Aorta (tissue), 1 donor: Measurements from ENCODE around the gene ADGRL4.

- PRO-cap: no peak
These were observed at the start of gene ADGRL4 for GRCh38 chr1:79006498-79007013. ADGRL4 (minus strand) TSS chr1:79006730.

GRCh38 chr1:79705313-79705512, 698.7 kb upstream of the ADGRL4 start:
- PRO-cap: no peak

DNA sequence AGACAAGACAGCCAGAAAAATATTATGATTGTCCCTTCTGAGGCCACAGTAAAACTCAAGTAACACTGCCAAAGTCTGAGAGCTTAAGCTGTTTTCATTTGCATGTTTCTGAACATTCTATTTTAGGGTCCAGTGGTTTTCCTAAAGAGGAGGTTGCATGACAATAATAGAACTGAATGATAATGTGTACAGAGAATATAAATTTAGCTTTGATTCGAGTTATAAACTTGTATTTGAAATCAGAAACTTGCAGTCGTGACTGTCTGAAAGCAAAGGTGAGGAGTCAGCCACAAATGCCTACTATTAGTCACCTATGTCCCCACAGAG, 363.1 kb upstream of the ADGRL2 start:
- PRO-cap: no peak

DNA sequence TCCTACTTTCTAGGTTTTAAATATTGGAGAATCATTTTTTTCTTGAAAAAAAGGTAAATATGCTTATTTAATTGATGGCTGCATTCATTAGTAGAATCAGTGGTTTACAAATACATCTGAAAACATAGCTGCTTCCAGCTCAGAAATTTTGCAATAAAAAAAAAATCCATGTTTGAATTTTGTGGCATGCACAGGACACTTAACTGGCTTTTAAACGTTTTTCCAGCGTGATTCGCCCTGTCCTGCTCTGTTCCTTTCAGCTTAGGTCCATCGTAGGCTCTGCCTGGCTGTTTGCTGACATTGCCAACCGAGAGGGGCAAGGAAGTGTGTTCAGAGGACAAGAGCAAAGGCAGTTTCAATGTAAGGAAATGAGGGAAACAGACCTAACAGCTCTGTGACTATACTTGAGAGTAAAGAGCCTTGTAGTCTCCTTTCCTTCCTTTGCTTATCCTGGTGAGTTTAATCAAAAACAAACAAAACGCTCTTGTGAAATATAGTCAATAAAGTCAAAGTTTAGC, 941 bp upstream of the ADGRL2 start:
- PRO-cap: no peak

DNA sequence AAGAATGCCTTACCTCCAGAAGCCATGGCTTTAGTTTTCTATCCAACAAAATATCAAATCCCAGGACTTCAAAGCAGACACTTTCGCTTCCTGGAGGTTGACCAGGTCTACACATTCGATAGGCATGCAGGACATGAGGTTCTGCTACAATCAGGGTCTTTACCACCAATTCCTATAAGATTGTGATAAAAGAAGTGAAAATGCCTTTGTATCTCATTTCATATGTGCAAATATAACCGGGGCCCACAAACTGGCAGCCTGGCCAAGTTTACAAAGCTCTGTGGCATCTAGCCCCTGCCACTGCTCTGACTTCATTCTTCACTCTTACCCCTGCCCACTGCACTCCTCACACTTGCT, 65.4 kb downstream of the TTLL7 start:
- PRO-cap: no peak

DNA sequence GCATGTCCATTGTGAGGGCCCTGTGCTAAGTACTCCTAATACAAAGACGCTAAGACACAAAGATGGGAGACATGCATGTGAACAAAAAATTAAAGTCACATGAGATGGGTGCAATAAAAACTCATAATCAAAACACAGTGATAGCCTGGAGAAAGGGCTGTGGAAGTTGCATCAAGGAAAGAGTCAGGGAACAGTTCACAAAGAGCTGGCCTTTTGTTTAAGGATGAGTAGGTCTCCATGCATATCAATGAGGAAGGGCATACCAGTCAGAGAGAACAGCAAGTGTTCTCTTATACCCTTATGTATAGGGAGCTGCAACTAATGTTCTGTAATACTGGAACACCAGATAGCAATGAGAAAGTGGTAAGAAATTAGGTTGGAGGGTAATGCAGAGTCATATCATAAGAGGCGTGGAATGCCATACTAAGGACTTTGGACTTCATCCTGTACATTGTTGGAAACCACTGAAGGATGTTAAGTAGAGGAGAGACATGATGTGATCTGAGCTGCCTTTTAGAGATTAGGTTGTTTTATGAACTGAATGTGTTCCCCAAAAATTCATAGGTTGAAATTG, 46.8 kb upstream of the SAMD13 start:
- PRO-cap: no peak

GRCh38 chr1:84297869-84298674, 3.4 kb upstream of the SAMD13 start:
- PRO-cap: unidirectional peak, plus-strand start at chr1:84298540

- PRO-cap: no peak
These were observed 8.3 kb downstream of the DNASE2B start for GRCh38 chr1:84406527-84407000.

GRCh38 chr1:84433116-84433630, 34.9 kb downstream of the DNASE2B start:
- PRO-cap: no peak

GRCh38 chr1:84498055-84498711, 8.0 kb upstream of the SPATA1 start:
- PRO-cap: no peak

GRCh38 chr1:84693208-84693378, 2.8 kb upstream of the SSX2IP start:
- PRO-cap: no peak

DNA sequence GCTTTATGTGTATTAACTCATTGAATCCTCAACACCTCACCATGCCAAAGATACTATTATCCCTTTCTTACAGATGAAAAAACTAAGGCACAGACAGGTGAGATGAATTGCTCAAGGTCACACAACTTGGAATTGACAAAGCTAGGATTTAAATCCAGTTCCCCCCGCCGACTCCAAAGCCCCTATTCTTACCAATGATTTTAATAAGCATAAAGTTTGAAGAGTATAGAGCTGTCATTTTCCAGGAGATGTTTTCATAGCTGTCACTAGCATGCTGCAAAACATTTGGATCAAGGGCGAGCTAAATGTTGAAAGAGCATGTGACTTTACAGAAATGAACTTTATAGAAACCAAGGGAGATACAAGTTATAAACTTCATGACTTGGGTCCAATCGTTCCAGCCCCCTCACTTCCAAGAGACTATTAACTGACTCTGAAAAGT, 35.7 kb downstream of the LPAR3 start:
- PRO-cap: no peak

GRCh38 chr1:84998677-84999419, 1.9 kb upstream of the MCOLN2 start:
- PRO-cap: no peak

- PRO-cap: no peak
These were observed 1.0 kb downstream of the C1orf52 start for GRCh38 chr1:85258357-85258902.

DNA sequence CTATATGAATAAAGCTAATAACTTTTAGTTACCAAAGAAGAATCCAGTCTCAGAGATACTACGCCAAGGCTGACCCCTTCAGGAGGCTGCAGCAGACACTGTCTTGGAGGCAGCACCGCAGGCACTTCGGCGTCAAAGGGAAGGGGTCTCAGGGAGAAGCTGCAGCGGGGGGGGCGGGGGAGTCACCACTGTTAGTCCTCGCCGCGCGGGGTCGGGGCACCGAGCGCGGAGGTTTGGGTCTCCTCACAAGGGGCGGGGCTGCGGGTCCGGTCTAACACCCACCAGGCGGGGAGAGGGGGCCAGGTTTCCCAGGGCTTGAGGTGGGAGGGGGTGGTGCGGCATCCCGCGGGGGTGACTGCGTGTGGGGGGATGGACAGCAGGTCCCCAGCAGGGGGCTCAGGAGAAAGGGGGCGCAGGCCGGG, 548 bp downstream of the C1orf52 start:
- PRO-cap: no peak

DNA sequence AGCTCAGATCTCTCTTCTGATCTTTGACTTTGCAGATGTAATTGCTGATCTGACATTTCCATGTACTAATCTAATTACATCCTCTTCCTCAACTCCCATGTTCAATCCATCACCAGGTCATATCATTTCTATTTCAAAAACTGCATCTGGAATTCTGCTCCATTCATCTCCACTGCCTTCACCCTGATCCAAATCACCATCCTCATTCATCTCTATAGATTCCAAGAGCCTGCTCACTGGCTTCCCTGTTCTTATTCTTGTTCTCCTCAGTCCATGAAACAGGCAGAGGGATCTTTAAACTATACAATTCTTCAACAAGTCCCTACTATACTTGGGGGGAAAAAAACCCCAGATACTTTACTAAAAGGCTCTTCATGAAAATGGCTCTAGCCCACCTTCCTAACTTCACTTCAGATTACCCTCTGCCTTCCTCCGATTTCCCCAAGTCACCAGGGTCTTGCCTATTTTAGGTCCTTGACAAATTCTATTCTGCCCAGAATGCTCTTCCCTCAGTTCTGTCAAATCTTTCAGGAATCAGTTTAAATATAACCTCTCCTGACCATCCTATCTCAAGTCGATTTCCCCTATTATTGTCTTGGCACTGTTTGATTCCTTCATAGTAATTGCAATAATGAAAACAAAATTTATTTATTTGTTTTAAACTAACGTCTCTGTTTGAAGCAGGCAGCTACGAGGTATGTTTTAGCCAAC, 2.7 kb downstream of the BCL10 start:
- PRO-cap: no peak

- PRO-cap: no peak
These were observed 7.1 kb upstream of the BCL10 start for GRCh38 chr1:85283448-85284008.

DNA sequence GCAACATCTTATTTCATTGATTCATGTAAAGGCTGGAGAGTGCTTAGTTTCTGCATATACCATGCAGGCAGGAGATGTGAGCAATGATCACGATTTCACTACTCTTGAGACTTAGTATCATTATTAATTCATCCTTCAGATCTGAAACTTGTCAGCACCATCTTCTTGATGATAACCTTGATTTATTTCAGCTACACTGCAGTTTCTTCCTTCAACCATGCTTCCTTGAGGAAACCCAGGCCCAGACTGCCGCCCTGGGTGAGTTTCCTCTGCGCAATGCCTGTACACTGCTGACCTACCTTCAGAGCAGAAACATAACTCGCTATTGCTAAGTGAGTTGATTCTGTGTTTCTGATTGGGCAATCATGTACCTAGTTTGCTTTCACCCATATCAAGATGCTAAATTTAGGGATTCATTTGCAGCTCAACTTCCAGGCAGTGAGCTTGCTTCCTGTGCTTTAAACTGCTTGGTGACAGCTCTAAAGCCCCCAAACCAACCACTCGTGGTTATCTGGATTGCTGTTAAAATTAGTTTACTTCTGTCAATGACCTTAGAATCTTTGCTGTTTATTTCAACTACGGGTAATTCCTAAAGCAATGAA, 13.5 kb upstream of the BCL10 start:
- PRO-cap: no peak

- PRO-cap: no peak
These were observed 52.5 kb upstream of the BCL10 start for GRCh38 chr1:85328801-85329457.

DNA sequence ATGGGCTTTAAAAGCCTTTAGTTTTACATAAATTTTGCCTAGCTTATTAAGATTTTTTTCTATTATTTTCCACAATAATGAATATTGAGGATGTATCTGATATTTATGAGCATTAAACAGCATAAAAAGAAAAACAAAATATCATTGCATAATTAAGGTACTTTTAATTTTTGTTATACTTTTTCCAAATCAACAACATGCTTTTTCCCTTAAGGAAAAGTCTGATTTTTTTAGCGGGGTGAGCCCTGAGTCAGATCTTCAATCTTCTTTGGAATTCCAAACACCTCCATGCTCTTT, 24.9 kb downstream of the DDAH1 start:
- PRO-cap: no peak